OCI-LY7 (cell line): Measurements from ENCODE around the gene CTXN3.

DNA sequence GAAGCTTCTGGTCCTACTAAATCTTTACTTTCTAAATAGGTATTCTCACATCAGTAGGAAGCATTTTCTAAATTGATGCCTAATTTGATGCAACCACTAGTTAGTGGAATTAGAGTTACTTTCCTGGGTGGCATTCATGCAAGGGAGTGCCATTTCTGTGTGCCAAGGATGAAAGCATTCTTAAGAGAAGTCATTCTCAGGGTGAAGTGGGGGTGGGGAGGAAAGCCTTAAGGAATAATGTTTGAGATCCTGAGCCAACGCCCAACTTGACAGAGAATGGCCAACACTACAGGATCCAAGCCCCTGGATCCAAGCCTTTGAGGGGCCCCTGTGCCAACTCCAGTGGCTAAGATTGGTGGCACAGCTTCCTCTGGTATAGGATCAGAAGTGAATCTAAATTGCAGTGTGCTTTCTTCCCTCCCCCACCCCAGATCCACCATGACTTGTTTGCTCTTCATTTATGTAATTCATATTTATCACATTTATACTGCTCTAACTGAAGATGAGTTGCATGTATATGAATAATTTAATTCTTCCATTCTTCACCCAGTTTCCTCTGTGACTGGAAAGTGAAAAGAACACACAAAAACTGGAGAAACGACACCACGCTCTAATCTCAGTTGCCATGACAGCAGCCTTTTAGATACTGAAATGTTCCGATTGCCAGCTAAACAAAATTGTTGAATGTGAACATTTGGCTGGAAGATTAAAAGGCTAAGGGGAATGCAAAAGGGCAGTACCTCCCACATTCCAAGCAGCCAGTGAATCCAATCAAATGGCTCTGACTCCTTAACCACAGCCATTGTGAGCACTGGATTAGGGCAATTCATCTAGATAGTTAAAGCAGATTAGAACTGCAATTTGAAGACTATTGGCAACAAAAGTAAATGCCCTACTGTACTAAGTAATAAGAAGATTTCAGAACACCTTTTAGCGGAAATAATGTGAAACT, 4.5 kb downstream of the ZNF608 start:
- PRO-cap = no peak
- RAMPAGE, long total RNA = no peak

- PRO-cap = no peak
- RAMPAGE, long total RNA = no peak
Measured at GRCh38 chr5:125225401-125225641, 478.9 kb upstream of the ZNF608 start.

DNA sequence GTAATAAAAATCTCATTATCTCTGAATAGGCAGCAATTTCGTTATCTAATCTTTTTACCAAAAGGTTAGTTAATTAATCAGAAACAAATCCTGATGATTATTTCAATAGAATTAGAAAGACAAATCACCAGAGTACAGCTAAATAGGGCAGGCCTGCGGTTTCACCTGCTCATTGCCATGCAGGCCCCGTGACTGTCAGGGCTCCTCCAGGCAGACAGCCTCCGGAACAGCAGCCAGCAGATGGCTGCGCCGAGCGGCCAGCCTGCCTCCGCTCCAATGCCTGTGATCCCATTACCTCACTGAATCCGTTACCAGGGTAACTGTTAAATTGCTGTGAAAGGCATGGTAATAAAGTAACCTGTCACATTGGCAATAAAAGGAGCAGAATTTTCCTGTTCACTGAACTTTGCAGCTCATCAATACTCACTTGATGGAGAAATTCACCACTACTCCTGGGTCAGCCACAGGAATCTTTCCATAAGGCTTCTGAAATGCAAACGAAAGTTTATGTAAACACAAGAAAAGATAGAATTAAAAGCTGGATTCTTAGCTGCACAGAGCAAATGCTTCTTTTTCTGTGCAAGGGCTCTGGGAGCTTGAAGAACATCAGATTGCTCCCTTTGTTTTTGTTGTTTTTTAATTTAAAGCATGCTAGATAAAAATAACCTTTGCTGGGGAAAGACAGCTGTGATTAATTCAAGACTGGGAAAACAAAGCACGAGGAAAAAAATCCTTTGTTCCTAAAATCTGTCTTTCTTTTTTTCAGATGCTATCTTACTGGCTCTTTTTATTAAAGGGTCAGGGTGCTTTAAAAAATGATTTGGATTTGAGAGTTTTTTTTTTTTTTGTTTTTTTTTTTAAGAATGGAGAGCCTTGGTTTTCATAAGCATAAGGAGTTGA, 666.5 kb upstream of the ZNF608 start:
- PRO-cap = no peak
- RAMPAGE, long total RNA = no peak

- PRO-cap = no peak
- RAMPAGE, long total RNA = no peak
Measured at GRCh38 chr5:125575914-125576749, 829.7 kb upstream of the ZNF608 start.

GRCh38 chr5:126365494-126365783, 57.8 kb upstream of the GRAMD2B start:
- PRO-cap = no peak
- RAMPAGE, long total RNA = no peak

DNA sequence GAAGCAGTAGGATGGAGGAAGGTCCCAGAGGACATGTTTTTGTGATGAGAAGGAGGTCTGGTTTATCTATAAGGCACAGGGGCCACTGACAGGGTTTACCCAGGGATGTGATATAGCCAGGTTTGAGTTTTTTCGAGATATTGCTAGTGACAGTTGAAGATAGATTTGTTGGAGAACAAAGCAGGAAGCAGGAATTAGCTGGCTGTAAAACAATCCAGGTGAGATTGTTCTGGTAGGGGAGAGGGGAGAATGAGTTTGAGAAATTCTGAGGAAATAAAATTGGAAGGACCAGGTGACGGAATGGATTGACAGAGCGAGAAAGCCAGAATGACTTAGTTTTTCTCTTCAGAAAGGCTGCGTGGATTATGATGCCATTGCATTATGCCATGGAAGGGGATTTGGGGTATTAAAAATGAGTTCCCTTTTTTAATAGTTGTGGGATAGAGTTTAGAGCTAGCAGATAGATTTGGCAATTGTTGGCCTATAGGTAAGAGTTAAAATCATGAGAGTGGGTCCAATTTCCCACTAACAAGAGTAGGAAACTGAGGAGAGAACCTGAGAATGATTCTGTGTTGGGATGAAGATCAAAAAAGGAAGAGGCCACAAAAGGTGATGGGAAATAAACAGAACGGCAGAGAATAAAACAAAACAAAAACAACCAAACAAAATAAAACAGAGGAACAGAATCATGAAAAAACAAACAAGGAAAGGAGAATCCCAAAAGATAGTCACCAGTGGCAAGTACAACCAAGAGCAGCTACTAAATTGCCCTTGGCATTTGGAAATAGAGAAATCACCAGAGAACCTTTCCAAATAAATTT, 14.0 kb downstream of the GRAMD2B start:
- PRO-cap = no peak
- RAMPAGE, long total RNA = no peak

DNA sequence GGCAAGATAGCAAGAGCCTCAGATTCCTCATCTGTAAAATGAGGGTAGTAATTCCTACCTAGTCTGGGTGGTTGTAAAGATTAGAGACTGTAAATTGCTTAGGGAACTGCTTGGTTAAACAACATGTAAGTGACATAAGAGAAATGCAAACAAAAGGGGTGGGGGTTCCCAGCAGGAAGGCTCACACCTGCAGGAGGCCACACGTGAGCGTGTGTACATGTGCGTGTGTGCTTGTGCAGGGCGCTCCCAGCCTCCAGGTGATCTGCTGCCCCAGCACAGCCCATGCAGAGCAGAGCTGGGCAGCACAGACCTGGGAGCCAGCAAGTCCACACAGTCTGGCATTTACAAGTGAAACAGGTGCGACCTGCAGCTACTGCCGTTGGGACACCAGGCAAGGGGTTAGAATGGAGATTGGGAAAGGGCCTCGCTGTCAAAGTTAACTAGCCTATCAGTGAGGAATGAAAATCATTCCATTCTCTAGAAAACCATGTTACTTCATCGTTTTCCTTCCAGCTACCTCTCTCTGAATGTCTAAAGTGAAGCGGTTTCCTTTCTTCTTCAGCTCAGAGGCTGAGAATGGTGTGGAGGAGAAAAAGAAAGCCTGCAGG, 41.8 kb downstream of the GRAMD2B start:
- PRO-cap = no peak
- RAMPAGE, long total RNA = no peak

GRCh38 chr5:126477491-126477972, 54.3 kb downstream of the GRAMD2B start:
- PRO-cap = no peak
- RAMPAGE, long total RNA = no peak

- PRO-cap = no peak
- RAMPAGE, long total RNA = no peak
Measured at GRCh38 chr5:126536725-126537318, 58.2 kb downstream of the ALDH7A1 start.

DNA sequence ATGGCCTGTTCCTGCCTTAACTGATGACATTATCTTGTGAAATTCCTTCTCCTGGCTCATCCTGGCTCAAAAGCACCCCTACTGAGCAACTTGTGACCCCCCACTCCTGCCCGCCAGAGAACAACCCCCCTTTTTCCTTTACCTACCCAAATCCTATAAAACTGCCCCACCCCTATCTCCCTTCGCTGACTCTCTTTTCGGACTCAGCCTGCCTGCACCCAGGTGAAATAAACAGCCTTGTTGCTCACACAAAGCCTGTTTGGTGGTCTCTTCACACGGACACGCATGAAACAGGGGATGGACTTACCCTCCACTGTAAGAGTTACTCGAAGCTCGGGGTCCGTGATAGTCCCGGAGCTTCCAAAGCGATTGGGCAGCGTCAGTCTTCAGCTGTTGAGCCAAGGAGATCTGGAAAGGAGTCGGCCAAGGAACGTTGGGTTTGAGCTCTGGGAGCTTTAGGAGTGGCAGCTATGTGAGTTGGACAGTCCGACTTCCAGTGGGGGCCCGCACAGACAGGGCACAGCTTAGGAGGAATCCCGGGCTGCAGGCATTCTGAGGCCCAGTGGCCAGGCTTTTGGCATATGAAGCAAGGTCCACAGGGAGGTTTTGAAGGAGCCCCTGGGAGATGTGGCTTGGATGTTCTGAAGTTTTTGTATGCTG, 41.8 kb downstream of the TEX43 start:
- PRO-cap = no peak
- RAMPAGE, long total RNA = no peak

- PRO-cap = no peak
- RAMPAGE, long total RNA = no peak
Measured at GRCh38 chr5:126851840-126852640, 75.1 kb downstream of the LMNB1 start.

GRCh38 chr5:126868590-126869797, 92.1 kb downstream of the LMNB1 start:
- PRO-cap = no peak
- RAMPAGE, long total RNA = no peak

GRCh38 chr5:126895770-126896031, 118.8 kb downstream of the LMNB1 start:
- PRO-cap = no peak
- RAMPAGE, long total RNA = no peak

GRCh38 chr5:127648907-127649396, at the start of gene CTXN3:
Gene CTXN3, plus strand, starts transcription at chr5:127649082.
- PRO-cap = no peak
- RAMPAGE, long total RNA = no peak

GRCh38 chr5:128082939-128083691, 451 bp upstream of the SLC12A2 start:
- PRO-cap = bidirectional peak, plus-strand start at chr5:128083196, minus-strand start at chr5:128083084; bidirectional peak, plus-strand start at chr5:128083397, minus-strand start at chr5:128083326; bidirectional peak, plus-strand start at chr5:128083766, minus-strand start at chr5:128083607
- RAMPAGE, long total RNA = no peak

DNA sequence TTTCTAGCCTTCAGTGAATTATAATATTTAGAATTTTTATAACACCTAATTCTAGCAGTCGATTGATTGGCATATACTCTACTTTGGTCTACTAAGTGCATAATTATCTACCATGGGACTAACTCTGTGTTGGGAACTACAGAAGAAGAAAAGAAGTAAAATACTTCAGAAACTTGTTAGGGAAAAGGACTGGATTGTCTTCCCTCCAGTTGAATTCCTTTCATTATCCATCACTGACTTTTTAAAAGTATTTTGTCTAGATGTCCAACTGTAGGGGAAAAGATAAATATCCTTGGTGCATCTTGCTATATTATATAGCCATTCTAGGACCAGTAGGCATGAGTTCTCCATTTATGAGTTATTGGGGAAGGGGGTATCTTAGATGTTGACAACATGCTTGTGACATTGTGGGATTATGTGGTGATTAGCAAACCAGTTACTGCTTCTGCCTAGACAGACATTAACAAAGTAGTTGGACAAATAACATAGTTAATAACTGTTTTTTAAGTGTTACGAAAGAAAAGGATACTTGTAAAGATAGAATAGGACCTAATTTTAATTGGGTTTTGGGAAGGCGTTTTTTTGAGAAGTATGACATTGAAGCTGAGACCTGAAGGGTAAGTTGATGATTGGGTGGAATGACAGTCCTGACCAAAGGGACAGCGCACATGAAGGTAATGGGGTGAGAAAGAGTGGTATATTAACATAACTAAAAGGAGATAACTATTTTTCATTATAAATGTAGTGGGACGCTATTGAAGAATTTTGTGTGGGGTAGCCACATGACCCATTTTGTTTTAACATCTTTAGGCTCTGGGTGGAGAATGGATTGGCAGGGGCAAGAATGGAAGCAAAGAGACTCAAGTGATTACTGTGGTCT, 3.6 kb downstream of the SLC12A2 start:
- PRO-cap = no peak
- RAMPAGE, long total RNA = no peak

DNA sequence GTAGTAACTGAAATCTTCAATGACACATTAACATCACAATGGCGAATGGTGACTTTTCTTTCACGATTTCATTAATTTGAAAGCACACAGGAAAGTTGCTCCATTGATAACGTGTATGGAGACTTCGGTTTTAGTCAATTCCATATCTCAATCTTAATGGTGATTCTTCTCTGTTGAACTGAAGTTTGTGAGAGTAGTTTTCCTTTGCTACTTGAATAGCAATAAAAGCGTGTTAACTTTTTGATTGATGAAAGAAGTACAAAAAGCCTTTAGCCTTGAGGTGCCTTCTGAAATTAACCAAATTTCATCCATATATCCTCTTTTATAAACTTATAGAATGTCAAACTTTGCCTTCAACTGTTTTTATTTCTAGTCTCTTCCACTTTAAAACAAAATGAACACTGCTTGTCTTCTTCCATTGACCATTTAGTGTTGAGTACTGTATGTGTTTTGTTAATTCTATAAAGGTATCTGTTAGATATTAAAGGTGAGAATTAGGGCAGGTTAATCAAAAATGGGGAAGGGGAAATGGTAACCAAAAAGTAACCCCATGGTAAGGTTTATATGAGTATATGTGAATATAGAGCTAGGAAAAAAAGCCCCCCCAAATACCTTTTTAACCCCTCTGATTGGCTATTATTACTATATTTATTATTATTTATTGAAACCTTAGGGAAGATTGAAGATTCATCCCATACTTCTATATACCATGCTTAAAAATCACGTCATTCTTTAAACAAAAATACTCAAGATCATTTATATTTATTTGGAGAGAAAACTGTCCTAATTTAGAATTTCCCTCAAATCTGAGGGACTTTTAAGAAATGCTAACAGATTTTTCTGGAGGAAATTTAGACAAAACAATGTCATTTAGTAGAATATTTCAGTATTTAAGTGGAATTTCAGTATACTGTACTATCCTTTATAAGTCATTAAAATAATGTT, 103.4 kb downstream of the SLC12A2 start:
- PRO-cap = no peak
- RAMPAGE, long total RNA = no peak

- PRO-cap = no peak
- RAMPAGE, long total RNA = no peak
Measured at GRCh38 chr5:128258805-128259540, 175.4 kb downstream of the SLC12A2 start.

DNA sequence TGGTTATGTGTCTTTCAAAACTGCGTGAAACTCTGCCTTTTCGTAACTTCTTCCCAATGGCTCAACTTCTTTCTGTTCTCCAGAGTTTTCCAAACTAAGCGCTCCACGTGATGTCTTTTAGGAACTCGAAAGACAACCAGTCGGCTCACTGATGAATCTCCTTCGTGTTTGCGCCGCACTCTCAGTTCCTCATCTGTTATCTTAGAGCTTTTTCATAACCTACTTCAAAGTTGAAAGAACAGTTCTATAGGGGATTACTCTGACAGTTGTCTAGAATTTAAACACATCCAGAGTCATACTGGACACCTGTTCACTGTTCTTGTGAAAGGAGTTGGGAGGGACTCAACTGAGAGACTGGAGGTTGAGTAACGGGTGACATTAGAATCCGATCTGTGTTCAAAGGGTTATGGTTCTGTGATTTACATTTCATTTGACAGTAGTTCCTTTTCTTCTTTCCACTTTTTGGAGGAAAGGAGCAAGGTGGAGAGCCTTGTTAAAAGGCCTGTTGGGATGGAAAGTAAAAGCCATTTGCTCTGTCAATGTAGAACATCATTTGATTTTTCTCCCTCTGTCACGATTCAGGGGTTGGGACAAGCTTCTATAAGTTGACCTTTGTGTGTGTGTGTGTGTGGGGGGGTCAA, 2.0 kb downstream of the ADAMTS19 start:
- PRO-cap = no peak
- RAMPAGE, long total RNA = no peak

DNA sequence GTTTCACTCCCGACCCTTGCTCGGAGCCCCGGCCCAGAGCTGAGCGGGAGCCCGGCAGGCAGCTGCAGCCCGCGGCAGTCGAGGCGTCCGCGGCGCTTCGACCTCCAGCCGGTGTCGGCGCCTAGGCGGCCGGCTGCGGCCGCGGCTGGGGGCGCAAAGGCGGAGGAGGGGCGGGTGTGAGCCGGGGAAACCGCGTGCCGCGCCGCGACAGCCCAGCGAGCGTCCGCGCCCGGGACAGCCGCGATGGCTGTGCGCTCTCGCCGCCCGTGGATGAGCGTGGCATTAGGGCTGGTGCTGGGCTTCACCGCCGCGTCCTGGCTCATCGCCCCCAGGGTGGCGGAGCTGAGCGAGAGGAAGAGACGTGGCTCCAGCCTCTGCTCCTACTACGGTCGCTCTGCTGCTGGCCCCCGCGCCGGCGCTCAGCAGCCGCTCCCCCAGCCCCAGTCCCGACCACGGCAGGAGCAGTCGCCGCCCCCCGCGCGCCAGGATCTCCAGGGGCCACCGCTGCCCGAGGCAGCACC, 382 bp downstream of the CHSY3 start:
- PRO-cap = no peak
- RAMPAGE, long total RNA = no peak